H1 (cell line): Measurements from ENCODE around the genes SUN2, APOBEC3F and APOBEC3G.

- RRBS, result no CpG with 5 or more reads among the region's 43 CpGs
CAGE:
- cytosol, long polyA plus RNA, result no peak
- long polyA plus RNA, result no peak
- nucleus, long polyA plus RNA, result no peak
These were observed 641 bp upstream of the DMC1 start for GRCh38 chr22:38570354-38571294.

DNA sequence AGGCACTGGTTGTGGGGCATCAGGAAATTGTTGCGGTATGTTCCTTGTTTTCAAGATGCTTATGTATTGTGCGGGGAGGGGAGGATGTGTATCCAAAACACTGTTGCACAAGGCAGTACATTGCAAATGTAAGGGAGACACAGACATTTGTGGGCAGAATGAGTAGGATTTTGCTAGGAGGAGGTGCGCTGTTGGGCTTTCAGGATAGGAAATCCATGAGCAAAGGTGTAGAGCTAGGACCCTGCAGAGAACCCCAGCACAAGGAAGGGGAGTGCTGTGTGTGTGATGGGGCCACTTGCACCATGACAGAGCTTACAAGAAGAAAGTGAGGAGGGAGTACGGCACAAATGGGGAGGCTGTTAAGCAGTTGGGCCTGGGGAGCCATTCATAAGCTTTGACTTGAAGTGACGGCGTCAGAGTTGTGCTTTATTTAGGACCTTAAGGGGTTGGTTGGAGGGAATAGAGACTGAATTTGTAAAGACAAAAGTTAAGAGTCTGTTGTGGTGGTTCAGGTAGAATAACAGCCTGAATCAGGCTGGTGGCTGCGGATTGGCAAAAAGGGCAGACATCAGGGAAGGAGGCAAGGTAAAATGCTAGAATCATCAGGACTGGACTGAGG is 7.3 kb downstream of the GTPBP1 start:
- RRBS, result no CpG with 5 or more reads among the region's 7 CpGs
CAGE:
- cytosol, long polyA plus RNA, result no peak
- long polyA plus RNA, result no peak
- nucleus, long polyA plus RNA, result no peak

GRCh38 chr22:38734433-38735273 is 21.1 kb downstream of the SUN2 start:
- RRBS, result no CpG with 5 or more reads among the region's 14 CpGs
CAGE:
- cytosol, long polyA plus RNA, result no peak
- long polyA plus RNA, result no peak
- nucleus, long polyA plus RNA, result no peak

DNA sequence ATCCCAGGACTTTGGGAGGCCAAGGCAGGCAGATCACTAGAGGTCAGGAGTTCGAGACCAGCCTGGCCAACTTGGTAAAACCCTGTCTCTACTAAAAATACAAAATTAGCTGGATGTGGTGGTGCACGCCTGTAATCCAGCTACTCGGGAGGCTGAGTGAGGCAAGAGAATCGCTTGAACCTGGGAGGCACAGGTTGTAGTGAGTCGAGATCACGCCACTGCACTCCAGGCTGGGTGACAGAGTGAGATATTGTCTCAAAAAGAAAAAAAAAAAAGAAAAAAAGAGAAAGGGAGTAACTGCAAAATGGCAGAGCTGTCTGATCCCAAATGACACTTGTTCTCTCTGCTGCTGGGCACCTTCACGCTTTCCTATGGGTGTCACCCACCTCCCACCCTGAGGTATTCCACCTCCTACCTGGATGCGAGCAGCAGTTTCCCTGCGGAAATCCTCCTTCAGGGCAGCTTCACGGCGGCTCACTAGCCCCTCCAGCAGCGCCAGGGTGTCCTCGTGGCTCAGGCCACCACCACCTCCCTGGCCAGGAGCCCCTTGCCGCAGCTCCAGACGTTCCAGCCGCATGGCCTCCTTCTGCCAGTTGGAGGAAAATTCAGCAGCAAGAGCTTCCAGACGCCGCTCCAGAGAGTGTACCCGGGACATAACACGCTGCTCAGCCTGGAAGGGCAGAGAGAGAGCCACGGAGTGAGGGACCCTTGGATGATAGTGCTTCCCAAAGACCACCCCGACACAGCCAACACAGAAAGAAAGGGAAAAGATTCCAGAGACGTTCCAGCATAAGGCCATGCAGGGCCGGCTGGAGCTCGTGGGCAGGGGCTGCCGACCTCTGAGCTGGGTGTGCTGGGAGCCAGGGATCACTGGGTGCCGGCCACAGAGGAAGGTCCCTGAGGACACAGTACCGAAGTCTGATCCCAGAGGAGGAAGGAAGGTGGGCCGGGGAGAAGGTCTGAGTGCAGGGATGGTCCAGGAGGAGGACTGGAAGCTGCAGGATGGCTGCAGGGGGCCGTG is 13.6 kb downstream of the SUN2 start:
- RRBS, result 81% methylated on average over 5 of the region's 30 CpGs
CAGE:
- cytosol, long polyA plus RNA, result no peak
- long polyA plus RNA, result no peak
- nucleus, long polyA plus RNA, result no peak

DNA sequence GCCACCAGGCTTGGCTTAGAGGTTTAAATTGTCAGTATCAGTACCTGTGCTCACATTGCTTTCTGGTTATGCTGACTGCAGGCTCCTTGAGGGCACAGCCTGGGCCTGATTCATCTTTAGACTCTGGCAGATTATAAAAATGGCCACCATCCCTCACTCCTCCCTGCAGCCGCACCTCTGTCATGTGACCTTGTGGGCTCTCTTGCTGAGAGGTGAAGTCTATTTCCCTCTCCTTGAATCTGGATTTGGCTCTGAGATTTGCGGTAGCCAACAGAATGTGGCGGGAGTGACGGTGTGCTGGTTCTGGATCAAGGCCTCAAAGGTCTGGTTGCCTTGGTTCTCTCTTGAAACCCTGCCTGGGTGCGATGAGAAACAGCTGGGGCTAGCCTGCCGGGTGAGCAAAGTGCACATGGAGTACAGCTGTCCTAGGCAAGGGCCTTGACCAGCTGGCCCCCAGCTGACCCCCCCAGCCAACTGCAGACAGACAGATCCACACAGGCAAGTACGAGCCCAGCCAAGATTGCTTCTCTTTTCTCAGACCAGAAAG is 10.9 kb downstream of the SUN2 start:
- RRBS, result no CpG with 5 or more reads among the region's 7 CpGs
CAGE:
- cytosol, long polyA plus RNA, result no peak
- long polyA plus RNA, result no peak
- nucleus, long polyA plus RNA, result no peak

GRCh38 chr22:38751436-38752488 is 4.0 kb downstream of the SUN2 start:
- RRBS, result 99% methylated on average over 4 of the region's 32 CpGs
CAGE:
- cytosol, long polyA plus RNA, result no peak
- long polyA plus RNA, result no peak
- nucleus, long polyA plus RNA, result no peak

GRCh38 chr22:38755696-38756698 is at the start of gene SUN2:
SUN2 (minus strand) TSS chr22:38755998.
- RRBS, result 2% methylated on average over 69 of the region's 107 CpGs
CAGE:
- cytosol, long polyA plus RNA, result no peak
- long polyA plus RNA, result no peak
- nucleus, long polyA plus RNA, result no peak

DNA sequence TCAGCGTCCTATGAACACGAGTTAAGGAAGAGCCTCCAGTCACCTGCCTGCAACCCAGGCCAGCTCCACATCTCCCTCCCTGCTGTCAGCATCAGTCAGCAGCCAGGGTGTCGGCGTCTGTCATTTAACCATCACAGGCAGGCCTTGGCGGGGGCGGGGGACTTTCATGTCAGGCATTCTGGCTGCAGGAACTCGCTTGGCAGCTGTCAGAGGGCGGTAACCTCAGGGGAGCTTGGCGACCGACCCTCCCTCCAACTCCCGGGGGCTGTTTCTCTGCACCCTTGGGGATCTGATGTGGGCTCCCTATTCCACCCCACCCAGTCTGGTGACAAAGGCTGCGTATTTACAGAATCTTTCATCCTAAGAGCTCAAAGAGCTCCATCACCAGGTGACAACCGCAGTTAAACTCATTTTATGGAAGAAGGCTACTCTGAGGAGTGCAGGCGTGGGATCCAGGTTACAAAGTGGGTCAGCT is 2.8 kb upstream of the SUN2 start:
- RRBS, result no CpG with 5 or more reads among the region's 14 CpGs
CAGE:
- cytosol, long polyA plus RNA, result no peak
- long polyA plus RNA, result no peak
- nucleus, long polyA plus RNA, result no peak

- RRBS, result 53% methylated on average over 20 of the region's 60 CpGs
CAGE:
- cytosol, long polyA plus RNA, result no peak
- long polyA plus RNA, result no peak
- nucleus, long polyA plus RNA, result no peak
These were observed 5.7 kb downstream of the CBX6 start for GRCh38 chr22:38866175-38866886.

DNA sequence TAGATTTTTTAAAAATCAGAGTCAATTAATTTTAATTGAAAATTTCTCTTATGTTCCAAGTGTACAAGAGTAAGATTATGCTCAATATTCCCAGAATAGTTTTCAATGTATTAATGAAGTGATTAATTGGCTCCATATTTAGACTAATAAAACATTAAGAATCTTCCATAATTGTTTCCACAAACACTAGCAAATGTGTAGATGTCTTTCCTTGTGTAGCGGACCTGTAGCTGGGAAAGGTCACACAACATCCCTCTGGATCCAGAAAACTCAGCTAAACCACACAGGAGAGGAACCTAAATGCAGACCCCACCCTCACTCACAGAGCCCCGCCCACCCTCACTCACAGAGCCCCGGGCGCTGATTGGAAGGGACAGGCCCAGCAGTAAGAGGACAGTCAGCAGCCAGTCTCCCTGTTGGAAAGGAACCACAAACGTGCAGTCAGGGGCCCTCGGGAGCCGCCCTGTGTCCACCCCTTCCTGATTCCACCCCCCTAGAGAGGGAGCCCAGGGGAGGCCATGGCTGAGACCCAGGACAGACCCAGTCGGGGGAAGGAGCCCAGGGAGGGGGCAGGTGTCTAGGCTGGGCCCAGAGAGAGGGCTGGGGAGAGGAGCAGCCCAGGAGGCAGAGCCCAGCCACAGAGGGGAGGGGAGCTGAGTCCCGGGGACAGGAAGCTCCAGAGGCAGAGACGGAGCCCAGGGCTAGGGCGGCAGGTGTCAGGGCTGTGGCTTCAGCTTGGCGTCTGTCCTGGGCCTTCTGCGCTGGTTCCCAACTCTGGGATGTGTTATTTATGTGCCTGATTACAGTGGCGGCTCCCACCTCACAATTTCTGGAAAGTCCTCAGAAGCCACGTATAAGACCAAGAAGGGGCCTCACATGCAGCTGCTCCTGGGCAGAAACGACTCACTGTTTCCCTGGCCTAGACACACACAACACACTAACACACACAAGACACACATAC is 10.7 kb downstream of the APOBEC3B start:
- RRBS, result no CpG with 5 or more reads among the region's 16 CpGs
CAGE:
- cytosol, long polyA plus RNA, result no peak
- long polyA plus RNA, result no peak
- nucleus, long polyA plus RNA, result no peak

GRCh38 chr22:39040393-39041475 is at the start of gene APOBEC3F:
APOBEC3F (plus strand) TSS chr22:39040864.
- RRBS, result no CpG with 5 or more reads among the region's 29 CpGs
CAGE:
- cytosol, long polyA plus RNA, result start-site peak on the plus strand at chr22:39040409-39040619, 8 reads; start-site peak on the plus strand at chr22:39040857-39040891, 35 reads
- long polyA plus RNA, result no peak
- nucleus, long polyA plus RNA, result no peak

GRCh38 chr22:39076813-39077419 is at the start of gene APOBEC3G:
APOBEC3G (plus strand) TSS chr22:39077275.
- RRBS, result no CpG with 5 or more reads among the region's 20 CpGs
CAGE:
- cytosol, long polyA plus RNA, result no peak
- long polyA plus RNA, result no peak
- nucleus, long polyA plus RNA, result no peak

DNA sequence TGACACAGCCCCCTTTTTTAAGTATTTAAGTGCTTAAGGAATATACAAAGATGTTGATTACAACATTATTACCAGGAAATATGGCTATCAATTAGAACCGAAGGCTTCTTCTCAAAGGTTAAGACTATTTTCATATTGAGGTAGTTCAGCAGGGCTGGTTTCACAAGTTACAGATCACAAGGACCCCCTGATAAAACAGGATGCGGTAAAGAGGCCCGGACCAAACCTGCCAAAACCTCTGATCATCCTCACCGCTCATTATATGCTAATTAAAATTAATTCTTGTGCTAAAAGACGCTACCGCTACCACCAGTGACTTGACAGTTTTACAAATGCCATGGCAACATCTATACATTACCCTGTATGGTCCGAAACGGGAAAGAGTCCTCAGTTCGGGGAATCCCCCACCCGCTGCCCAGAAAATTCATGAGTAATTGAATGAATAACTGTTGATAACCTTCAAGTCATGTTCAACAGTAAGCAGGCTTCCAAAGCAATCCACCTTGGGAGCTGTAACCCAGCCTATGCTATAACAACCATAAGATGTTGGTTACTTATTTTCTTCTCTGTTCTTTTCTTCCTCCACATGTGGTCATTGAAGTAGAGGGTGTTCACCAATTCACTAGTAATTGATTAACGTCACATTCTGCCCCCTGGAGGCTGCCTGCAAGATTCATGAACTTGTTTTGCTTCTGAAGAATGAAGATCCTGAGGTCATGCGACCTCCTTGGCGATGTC is 20.6 kb downstream of the APOBEC3H start:
- RRBS, result no CpG with 5 or more reads among the region's 13 CpGs
CAGE:
- cytosol, long polyA plus RNA, result no peak
- long polyA plus RNA, result no peak
- nucleus, long polyA plus RNA, result no peak

GRCh38 chr22:39233353-39234228 is 11.2 kb downstream of the PDGFB start:
- RRBS, result no CpG with 5 or more reads among the region's 25 CpGs
CAGE:
- cytosol, long polyA plus RNA, result no peak
- long polyA plus RNA, result no peak
- nucleus, long polyA plus RNA, result no peak

DNA sequence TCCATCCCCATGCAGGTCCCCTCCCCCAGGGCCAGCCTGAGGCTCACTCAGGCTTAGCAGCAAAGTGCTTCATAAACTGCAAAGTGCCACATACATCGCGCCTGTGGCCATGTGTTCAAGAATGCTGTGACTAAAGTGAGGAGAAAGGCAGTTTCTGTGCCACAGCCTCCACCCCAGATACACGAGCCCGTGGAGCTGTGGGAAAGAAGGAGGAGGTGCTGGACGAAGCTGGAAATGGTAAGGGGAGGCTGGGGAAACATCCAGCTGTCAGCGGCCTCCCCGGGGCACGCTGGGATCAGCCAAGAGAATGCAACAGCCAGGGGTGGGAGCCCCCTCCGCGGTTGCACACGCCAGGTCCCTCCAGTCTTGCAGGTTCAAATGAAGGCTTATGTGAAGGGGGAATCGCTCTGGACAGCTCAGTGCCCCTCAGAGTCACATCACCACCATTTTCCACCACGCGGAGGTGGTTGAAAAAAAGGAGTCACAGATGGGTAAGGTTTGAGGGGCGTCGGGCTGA is 3.3 kb downstream of the PDGFB start:
- RRBS, result no CpG with 5 or more reads among the region's 16 CpGs
CAGE:
- cytosol, long polyA plus RNA, result no peak
- long polyA plus RNA, result no peak
- nucleus, long polyA plus RNA, result no peak

DNA sequence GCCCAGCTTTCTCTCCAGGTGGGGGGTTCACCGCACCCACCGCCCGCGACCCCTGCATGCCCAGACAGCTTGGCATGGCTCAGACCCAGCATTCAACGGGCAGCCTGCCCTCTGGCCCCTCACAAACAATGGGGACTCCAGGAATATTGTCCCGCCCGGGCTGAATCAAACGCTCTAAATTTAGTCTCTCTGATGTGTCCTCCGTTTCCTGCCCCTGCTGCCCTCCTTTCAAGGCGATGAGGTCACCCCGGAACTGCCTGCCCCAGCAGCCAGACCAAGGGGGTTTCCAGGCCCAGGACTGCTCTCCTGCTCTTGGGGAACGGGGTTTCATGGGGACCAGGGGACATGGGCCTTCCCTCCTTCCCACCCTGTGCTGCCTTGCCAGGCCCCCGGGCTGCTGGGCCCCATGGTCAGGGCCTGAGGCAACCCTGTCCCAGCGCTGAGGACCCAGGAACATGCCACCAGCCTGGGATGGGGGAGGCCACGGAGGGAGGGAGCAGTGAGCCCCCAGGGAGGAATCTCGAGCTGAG is 10.1 kb upstream of the PDGFB start:
- RRBS, result 41% methylated on average over 5 of the region's 16 CpGs
CAGE:
- cytosol, long polyA plus RNA, result no peak
- long polyA plus RNA, result no peak
- nucleus, long polyA plus RNA, result no peak

DNA sequence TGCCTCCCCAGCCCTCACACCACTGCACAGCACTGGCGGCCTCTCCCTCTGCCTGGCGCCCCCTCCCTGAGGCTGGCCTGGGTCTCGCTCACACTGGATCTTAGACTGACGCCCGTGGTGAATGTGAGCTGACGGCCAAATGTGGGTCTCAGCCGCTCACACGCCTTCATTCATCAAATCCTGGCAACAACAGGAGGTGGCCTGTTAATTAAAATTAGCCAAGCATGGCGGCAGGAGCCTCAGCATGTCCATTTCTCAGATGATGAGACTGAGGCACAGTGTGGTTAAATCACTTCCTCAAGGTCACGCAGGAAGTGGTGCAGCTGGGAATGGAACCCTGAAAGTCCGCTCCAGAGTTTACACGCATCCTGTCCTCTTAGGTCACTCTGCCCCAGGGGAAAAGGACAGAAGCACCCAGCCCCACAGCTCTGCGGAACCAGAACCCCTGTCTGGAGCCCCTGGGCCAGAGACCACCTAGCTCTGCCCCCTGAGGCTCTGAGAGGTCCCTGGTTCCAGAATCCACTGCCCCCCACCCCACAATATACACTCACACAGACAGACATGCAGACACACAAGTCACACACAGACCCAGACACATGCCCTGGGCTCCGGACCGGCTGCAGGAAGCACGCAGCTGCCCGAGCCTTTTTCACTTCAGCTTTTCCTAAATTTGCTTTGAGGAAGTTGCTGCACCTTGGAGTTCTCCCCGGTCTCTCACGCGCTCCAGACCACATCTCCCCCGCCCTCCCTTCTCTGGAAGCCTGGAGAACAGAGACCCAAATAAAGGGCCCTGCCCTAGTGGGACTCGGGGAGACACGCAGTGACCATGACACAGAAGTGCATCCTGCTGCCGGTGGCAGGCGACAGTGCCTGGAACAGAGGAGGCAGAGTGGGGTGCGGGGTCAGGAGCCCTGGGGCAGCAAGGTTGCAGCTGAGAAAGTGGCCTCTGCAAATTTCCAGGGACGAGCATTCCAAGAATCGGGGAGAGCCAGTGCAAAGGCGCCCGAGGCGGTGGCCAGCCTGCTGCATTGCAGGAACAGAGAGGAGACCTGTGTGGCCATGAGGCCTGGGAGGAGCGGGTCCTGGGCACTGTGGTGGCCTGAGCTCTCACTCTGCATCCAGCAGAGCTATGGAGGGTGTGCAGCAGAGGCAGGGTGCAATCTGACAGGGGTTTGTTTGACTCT is 19.4 kb downstream of the RPL3 start:
- RRBS, result 56% methylated on average over 4 of the region's 32 CpGs
CAGE:
- cytosol, long polyA plus RNA, result no peak
- long polyA plus RNA, result no peak
- nucleus, long polyA plus RNA, result no peak

DNA sequence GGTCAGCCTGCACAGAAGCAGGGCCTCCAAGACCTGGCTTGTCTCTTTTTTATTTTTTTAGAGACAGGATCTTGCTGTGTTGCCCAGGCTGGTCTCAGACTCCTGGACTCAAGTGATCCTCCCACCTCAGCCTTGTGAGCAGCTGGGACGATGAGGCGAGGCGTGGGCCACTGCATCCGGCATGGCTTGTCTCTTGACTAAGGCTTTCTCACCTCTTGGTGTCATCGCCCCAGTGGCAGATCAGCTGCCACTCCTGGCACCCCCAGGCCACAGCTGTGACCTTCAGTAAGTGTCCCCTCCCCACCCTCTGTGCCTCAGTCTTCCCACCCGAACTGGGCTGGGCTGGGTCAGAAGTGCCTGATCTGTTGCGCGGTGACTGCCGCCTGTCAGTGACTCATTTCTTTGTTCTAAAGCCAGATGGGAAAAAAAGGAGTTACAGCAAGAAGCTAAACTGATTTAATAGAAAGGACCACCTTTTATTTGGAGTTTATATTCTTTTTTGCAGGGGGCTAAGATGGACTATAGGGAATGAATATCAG is 3.6 kb downstream of the SYNGR1 start:
- RRBS, result no CpG with 5 or more reads among the region's 9 CpGs
CAGE:
- cytosol, long polyA plus RNA, result no peak
- long polyA plus RNA, result no peak
- nucleus, long polyA plus RNA, result no peak

DNA sequence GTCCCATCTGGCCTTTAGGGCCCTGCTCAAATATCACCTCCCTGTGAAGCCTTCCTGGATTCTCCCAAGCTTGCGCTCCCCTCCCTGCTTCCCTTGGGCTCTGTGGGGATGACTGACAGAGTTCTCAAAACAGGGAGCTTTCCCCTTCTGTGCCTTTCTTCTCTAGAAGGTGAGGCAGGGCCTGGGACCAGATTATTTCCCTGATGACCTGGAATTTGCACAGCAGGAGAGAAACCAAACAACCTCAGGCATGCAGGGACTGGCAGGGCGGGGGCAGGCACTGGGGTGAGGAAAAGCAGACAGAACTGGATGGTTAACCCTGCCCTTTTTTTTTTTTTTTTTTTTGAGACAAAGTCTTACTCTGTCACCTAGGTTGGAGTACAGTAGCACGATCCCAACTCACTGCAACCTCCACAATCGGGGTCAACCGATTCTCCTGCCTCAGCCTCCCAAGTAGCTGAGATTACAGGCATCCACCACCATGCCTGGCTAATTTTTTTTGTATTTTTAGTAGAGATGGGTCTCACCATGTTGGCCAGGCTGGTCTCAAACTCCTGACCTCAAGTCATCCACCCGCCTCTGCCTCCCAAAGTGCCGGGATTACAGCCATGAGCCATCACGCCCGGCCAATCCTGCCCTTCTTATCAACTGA is 11.4 kb downstream of the SYNGR1 start:
- RRBS, result no CpG with 5 or more reads among the region's 9 CpGs
CAGE:
- cytosol, long polyA plus RNA, result no peak
- long polyA plus RNA, result no peak
- nucleus, long polyA plus RNA, result no peak

DNA sequence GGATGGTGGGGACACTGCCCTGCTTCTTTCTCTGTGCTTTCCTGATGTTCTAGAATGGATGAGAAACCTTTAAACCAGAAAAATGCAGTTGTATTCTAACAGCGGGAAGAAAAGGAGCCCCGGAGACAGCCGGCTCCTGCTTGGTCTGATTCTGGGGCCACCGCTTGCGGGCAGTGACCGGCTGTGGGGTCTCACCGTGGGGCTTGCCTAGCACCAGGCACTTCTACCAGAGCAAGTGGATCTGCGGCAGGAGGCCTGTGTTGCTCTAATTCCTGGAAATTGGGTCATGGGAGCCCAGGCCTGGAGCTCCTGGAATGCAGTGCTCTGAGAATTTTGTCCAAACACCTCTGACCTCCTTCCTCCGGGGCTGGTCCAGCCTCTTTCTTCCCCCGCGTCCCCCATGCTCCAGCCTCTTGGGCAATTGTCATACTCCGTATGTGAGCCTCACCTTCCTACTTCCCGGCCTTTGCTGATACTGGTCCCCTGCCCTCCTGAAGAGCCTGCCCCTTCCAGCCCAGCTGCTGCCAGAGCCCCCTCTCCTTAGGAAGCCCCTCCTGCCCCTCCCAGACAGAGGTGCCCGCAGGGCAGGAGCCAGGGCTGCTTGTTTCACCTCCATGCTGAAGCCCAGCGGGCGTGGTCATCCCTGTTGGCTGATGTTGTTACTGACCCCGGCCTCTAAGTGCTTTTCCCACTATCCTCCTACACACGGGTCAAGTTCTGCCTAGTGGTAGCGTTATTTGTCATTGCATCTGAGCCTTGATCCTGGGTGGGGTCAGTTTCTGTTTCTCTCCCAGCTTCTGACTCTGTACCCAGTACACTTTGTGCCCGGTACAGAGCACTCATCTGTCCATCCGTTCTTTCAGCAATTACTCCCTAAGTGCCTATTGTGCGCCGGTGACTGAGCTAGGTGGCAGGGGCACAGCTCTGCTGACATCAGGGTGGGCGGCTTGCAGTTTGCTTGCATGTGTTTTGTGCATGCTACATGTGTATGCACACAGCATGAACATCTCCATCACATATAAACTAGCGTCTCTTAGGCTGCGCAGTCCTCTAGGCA is 9.6 kb downstream of the MGAT3 start:
- RRBS, result 87% methylated on average over 9 of the region's 26 CpGs
CAGE:
- cytosol, long polyA plus RNA, result no peak
- long polyA plus RNA, result no peak
- nucleus, long polyA plus RNA, result no peak